ENCODE data around the genes TPD52L3 and GLDC.

- PRO-cap = no peak
These were observed 56.6 kb downstream of the RCL1 start for GRCh38 chr9:4849168-4849903.

GRCh38 chr9:4971351-4971720 lies 13.7 kb upstream of the JAK2 start:
- PRO-cap = no peak

DNA sequence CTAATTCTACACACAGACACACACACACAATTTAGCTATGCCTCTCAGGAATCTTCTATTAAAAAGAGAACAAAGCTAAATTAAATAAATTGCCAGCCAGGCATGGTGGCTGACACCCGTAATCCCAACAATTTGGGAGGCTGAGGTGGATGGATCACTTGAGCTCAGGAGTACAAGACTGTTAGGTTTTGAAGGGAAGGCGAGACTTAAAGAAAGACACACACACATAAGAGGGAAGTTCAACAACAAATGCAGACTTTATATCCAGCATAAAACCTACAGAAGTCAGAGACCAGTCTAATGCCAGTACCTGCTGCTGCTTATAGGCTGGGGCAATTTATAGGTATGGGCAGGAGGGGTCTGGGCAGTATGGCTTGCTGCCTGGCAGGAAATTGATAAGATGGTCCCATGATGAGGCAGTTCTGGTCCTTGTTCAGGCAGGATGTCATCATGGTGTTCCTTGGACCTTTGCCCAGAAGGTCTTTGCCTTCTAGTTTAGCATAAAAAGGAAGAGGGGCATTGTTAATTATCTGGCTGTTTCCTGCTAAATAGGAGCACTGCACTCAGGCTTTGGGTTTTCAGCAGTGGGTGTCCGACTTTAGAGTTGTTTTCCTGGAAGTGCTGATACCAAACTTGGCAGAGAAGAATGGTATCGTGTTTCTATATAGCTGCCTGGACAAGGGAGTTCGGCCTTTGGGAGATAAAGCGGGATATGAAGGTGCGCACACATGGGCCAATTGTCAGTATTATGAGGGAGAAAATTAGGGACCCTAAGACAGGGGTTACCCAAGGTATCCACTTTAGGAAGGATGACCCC lies 10.4 kb upstream of the PDCD1LG2 start:
- PRO-cap = no peak

DNA sequence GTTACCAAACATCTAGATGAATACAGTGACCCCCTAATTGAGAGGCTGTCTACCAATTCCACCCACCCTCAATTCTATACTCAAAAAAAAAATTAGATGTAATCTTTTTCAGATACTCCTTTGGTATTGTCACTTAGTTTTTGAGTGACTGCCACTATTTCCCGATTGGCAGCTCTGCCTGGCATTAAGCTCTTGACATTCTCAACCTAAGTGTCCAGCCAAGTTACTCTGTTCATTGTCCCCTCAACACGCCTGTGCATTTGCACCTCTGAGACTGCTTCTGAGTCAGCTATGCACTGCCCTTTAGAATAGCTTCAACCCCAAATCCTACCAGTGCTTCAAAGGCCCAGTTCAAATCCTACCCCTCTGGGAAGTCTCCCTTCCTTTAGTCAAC lies 2.7 kb downstream of the PDCD1LG2 start:
- PRO-cap = no peak

- PRO-cap = no peak
These were observed 52.1 kb downstream of the ERMP1 start for GRCh38 chr9:5780609-5781346.

DNA sequence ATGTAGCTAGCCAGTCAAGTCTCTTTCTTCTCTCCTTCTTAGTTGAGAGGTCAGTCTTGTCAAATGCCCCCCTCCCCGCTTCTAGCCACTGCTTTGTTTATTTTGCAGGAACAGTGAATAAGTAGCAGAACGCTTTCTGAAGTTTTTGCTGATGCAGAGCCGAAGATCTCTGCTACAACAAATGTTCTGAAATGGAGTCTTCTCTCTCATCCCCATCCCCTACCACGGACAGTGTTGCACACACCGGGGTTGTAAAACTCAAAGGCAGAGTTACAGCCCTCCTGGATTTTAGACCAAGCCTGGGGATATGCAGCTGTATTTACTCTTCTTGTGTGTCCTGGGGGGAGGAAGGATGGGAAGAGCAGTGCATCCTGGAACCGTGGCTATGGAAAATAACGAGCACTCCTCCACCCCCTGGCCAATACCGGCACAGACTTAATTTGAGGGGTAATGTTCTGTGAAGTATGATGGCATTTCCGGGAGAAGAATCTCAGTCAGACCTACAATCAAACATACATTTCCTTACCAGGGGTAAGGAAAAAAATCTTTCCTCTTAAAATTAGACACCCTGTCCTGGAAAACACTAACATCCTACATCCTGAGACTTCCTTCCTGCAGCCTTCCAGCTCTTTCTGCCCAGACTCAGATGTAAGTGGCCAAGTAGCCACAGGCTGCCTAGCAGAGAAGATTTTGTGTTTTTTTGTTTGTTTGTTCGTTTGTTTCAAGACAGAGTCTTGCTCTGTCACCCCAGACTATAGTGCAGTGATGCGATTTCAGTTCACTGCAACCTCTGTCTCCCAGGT lies 10.9 kb upstream of the ERMP1 start:
- PRO-cap = no peak

DNA sequence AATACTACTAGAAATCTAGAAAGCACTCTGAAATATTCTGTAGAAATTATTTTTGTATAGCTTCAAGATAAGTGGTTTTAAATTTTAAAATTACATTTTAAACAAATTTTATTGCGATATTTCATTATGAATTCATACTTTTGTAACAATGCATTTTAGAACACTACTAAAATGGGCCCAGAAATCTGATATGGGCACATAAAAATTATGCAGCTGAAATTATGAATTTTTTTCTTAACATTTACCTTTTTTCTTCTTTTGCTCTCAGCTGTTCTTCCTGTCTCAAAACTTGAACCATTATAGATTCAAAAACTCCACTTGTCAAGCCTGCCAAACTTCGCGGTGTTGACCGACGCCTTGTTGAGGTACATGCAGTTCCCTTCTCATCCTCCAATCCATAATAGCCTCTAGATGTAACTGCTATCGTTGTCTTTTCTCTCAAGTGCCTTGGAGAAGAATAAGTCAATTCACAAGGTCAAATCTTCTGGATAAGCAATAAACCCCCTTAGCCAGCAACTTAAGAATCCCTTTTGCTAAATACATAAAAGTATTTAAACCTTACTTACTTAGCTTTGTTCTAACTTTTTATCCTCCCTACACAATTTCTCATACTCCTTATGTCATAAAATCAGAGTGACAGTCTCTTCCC lies 20.1 kb downstream of the KIAA2026 start:
- PRO-cap = no peak

DNA sequence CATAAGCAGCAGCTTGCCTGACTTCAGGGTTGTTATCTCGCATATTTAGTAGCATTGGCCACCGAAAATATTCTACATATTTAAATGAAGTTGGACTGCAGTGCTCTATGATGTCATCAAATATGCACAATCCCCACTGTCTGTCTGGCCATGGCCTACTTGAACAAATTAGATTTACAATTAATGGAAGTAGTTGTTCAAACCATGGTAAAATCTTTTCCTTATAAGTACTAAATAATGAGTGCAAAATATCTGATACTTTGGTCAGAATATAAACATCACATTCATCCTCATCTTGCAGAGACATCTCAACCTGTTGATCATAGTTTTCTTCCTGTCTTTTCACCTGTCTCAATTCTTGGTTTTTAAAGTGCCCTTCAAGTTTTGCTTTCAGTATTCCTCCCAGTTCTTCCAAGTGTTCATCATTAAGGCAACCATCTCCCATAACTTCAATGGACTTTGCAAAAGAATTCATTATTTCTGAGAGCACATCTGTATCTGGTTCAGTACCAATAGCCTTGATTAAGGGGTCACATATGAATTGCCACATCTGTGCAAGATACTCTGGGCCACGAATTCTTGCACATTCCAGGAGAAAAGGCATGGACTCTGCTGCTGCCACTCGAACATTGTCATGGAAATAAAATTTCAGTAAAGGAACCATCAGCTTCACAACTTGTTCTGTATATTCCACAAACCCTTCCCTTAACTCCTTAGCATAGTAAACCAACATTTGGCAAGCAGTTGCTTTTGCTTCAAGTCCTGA lies 2.4 kb downstream of the RANBP6 start:
- PRO-cap = no peak

DNA sequence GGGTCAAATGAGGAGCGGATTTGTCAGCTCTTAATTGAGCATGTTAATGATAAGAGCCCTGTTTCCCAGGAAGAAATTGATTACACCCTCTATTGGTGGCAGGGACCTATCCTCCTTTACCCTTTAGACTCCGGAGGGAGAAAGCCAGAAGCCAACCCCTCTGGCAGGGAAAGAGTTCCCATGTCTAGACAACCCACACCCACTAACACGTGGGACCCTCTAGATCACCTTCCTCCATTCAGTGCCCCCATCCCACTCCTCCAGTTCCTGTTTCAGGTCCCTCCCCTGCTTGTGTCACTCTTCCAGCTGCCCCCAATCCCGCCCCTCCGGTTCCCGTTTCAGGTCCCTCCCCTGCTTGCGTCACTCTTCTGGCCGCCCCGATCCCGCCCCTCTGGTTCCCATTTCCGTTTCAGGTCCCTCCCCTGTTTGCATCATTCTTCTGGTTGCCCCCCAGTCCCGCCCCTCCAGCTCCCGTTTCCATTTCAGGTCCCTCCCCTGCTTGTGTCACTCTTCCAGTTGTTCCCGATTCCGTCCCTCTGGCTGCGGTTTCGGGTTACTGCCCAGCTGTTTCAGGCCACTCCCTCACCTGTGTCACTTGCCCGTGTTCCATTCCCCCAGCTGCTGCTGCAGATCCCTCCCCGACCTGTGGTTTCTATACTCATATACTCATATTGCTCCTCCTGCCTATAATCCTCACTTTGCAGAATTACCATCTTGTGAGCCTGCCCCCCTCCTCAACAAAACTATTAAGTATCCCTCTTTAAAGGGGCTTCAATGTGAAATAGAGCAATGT lies 64.8 kb upstream of the RANBP6 start:
- PRO-cap = bidirectional peak, plus-strand start at position 594 of the sequence, minus-strand start at position 260 of the sequence

- PRO-cap = bidirectional peak, plus-strand start at chr9:6106812, minus-strand start at chr9:6106727
These were observed 91.2 kb upstream of the RANBP6 start for GRCh38 chr9:6106572-6106991.

GRCh38 chr9:6328012-6328595 lies at the start of gene TPD52L3:
TPD52L3 (plus strand) TSS chr9:6328375.
- PRO-cap = no peak

- PRO-cap = no peak
These were observed at the start of gene GLDC for GRCh38 chr9:6645014-6646018. GLDC (minus strand) TSS chr9:6645729.

- PRO-cap = no peak
These were observed 36.8 kb upstream of the GLDC start for GRCh38 chr9:6682288-6682729.

DNA sequence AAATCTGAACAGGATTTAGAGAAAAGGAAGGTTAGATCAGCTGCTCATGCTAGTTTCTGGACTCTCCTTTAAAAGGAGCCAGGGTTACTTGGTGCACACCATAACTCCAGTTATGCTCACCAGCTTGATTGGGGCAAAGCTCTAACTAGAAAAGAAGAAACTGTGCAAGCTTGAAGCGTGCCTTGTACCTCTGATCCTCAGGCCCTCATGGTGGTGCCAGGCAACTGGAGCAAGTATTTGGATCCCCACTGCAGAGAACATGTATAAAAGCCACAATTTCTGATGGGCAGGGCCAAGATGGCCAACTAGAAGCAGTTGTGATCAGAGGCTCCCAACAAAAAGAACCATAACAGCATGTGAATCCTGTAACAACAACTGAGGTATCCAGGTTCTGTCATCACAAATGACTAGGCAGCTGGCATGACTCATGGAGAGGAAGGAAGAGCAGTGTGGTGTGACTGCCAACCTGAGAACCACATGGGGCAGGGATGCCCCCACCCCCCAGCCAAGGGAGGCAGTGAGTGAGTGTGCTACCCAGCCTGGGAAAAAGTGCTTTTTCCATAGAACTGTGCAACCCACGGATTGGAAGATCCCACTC lies 79.8 kb upstream of the DMAC1 start:
- PRO-cap = no peak

- PRO-cap = no peak
These were observed 1023.0 kb upstream of the DMAC1 start for GRCh38 chr9:8822555-8822932.

DNA sequence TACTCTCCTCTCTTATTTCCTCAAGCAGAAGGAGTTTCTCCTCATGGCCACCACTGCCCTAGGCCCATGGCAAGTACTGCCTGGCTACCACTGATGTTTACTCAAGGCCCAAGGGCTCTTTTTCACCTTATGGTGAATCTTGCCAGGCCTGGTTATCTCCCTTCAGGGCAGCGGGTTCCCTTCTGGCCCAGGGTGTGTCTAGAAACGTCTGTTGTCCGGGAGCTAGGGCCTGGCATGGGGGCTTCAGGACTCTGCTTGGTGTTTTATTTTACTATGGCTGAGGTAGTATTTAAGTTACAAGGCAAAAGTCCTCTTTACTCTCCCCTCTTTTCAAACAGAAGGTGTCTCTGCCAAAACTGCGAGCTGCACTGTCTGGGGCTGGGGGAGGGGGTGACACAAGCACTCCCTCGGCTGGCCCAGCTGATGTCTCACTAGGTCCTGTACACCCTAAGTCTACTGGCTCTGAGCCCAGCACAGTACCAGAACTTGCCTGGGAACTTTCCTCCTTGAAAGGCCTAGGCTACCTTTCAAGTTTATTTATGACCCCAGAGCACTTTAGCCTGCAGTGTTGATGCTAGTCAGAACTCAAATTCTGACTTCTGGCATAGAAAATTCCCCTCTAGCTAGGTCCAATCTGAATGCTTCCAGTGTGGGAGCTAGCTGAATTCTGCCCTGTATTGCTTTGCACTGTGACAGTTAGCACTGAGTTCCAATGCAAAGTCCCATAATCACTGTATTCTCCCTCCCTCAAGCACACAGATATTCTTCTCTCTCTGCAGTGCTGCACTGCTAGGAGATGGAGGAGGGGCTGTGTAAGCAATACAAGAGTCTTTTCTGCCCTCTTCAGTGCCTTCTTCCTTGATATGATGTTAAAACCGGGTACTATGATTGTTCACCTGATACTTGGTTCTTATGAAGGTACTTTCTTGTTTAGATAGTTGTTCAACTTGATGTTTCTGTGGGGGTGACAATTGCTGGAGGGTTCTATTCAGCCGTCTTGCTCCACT lies 10.4 kb downstream of the LURAP1L start:
- PRO-cap = no peak

- PRO-cap = no peak
These were observed 15.8 kb downstream of the LURAP1L start for GRCh38 chr9:12790274-12791353.

DNA sequence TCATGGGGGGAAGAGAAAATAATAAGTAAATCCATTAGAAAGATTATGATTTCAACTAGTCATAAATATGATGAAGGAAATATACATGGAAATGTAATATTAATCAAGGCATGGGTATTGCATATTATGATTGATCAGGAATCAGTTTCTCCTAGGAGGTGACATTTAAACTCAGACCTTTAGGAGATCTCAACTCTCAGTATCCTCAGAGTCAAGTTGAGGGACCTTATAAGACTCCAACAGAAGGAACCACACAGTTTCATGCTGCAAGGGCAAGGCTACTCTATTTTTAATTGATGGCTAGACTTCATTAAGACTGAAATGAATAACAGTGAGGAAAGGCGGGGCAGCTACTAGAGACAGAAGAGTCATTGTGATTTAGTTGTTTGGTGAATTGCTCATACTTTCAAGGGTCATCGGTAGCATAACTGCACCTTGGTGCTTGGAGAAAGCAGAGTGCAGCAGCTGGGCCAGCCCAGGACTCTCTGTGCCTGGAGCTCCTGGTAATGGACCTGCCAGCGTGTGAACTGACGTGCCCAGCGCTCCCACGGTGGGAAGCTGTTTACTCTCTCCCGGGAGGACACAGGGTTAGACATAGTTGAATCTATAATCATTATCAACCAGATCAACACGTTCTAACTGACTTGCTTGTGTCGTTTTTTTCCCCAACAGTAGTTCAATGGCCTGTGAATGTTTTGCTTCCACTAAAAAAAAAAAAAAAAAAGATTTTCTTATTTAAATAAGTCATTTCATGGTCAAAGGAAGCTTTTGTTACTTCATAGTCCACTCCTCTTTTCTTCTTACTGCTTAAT lies 42.8 kb downstream of the LURAP1L start:
- PRO-cap = bidirectional peak, plus-strand start at position 561 of the sequence, minus-strand start at position 487 of the sequence

GRCh38 chr9:12934406-12934743 lies 159.6 kb downstream of the LURAP1L start:
- PRO-cap = no peak

- PRO-cap = no peak
These were observed 181.0 kb downstream of the LURAP1L start for GRCh38 chr9:12955632-12956316.